Neural crest cell (in vitro differentiated cells): ENCODE results near the gene MTOR.

DNA sequence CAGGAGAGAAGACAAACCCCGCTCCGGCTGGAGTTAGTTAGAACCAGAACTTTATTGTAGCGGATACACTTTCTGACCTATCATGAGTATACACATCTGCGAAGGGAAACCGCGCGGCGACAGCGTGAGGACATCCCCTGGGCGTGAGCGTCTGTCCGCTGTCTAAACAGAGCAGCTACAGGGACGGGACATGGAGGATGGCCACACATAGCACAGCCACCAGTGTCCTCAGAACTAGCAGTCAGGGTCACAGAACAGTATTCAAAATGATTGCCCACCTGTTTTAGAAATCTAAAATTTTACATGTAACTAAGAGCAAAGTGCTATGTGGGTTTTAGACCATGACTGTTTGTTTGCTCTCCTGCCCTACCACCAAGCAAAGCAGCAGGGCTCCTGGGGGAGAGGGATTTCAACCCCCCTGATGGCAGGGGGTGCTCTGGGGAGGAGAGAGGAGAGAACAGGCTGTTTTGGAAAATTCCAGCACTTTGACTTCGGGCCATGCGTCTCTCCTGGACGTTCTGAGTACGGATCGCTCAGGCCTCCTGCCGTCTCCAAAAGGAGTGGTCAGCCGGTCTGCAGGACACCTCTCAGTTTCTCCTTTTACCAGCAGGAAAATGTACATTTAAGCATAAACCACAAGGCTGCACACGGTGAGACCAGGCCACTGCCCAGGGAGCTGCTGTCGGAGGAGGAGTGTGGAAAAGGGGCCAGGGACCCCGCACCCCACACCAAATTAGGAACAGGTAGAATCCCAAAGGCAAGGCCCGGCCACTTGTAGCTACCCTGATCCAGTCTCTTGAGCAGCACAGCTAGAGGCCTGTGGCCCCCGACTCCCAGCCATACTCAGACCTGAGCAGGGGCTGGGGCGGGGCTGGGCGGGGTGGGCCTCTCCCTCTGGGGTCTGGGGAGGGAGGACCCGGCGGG is 77.7 kb downstream of the PIK3CD start:
- PRO-cap, result no peak

- PRO-cap, result no peak
These were observed 74.3 kb downstream of the CLSTN1 start for GRCh38 chr1:9749222-9750020.

DNA sequence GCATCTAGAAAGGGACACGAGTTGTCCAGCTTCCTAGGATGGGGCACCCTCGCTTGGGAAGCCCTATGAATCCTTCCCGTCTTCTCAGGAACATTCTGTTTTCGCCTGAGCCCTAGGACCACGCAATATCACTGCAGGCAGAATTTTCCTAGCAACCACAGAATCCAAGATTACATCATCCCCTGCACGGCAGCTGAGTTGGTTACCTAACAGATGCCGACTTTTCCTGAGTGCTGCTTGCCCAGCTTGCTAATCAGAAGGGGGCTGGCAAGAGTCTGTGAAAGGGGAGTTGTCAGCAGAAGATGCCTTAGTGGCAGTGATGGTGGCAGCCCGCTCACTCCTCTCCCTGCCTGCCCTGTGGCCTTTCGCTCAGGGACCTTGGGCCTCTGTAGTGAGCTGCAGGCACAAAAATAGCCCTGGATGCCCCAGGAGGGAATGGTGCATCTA is 28.7 kb upstream of the CLSTN1 start:
- PRO-cap, result no peak

DNA sequence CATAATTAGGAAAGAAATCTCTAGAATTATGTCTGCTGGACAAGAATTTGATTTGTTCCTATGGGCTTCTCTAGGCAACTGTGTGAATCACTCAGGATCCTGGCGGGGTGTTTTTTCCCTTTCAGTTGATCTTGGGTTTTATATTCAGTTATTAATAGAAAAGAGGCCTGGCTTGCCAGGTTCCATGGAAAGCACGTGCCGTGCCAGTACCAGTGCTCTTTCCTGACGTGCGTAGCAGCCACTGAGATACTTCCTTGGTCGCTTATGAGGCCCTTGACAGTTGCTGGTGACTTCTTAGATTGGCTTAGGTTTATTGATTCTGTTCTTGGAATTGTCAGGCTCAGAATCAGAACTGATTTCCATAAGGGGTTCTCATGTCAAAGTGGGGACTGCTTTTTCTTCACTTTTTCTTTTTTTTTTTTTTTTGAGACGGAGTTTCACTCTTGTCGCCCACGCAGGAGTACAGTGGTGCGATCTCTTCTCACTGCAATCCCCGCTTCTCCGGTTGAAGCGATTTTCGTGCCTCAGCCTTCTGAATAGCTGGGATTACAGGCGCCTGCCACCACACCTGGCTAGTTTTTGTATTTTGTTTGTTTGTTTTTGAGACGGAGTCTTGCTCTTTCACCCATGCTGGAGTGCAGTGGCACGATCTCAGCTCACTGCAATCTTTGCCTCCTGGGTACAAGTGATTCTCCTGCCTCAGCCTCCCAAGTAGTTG is 48.6 kb upstream of the KIF1B start:
- PRO-cap, result no peak

DNA sequence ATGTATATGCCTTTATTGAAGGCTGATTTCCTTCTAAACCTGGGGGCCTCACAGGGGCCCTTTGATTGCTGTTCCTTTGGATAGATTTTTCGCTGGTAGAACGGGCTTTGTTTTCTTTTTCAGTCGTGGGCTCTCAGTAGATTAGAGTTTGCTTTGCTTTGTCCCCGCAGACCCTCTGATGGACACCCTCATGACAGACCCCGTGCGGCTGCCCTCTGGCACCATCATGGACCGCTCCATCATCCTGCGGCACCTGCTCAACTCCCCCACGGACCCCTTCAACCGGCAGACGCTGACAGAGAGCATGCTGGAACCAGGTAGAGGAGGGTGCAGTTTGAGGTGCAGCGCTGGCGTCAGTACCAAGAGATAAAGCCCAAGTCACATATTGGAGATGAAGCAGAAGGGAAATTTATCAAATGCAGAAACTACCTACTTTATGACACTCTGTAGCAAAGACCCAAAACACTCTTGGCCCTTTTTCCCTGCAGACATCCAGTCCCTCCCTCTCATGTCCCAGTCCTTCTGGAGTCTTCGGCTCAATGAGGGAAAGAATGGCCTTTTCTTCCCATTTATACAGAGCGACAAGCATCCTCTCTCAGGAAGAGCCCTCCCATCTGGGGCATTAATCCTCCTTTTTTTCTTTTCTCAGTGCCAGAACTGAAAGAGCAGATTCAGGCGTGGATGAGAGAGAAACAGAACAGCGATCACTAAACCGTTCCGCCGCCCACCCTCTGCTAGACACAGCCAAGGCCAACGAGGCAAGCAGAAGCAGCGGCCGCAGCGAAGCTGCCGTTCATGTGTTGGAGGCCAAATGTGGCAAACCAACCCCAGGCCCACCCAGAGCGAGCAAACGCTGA is 30.9 kb upstream of the KIF1B start:
- PRO-cap, result bidirectional peak, plus-strand start at position 169 of the sequence, minus-strand start outside the sequence; bidirectional peak, plus-strand start at position 737 of the sequence, minus-strand start at position 541 of the sequence

GRCh38 chr1:10384250-10384589 is 14.6 kb upstream of the PGD start:
- PRO-cap, result no peak

- PRO-cap, result no peak
These were observed 5.0 kb downstream of the PGD start for GRCh38 chr1:10403889-10404309.

- PRO-cap, result no peak
These were observed 124.4 kb downstream of the PEX14 start for GRCh38 chr1:10599025-10599711.

GRCh38 chr1:10637327-10637886 is 159.0 kb downstream of the CASZ1 start:
- PRO-cap, result no peak

GRCh38 chr1:10663541-10664286 is 132.7 kb downstream of the CASZ1 start:
- PRO-cap, result bidirectional peak, plus-strand start at chr1:10663916, minus-strand start at chr1:10663767

GRCh38 chr1:10721478-10722053 is 74.9 kb downstream of the CASZ1 start:
- PRO-cap, result no peak

GRCh38 chr1:10723742-10724725 is 72.4 kb downstream of the CASZ1 start:
- PRO-cap, result no peak

GRCh38 chr1:10822886-10823475 is 26.5 kb upstream of the CASZ1 start:
- PRO-cap, result no peak

DNA sequence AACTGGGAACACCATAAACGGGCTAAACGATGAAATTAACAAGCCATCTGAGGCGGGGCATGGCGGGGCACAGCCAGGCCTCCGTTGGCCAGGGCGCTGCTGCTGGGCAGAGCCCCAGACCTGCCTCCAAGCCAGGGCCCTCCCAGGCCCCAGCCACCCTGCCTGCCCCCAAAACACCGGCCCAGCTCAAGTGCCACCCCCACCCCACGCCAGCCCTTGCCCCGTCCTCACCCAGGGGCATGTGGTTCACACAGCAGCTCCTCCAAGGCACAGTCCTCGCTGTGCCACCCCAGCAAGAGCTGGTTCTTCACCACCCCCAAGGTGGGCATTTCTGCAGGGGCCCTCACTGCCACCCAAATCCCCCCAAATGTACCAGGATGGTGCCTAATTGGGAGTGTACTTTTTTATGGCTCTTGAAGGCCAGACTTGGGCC is 60.0 kb upstream of the CASZ1 start:
- PRO-cap, result no peak

DNA sequence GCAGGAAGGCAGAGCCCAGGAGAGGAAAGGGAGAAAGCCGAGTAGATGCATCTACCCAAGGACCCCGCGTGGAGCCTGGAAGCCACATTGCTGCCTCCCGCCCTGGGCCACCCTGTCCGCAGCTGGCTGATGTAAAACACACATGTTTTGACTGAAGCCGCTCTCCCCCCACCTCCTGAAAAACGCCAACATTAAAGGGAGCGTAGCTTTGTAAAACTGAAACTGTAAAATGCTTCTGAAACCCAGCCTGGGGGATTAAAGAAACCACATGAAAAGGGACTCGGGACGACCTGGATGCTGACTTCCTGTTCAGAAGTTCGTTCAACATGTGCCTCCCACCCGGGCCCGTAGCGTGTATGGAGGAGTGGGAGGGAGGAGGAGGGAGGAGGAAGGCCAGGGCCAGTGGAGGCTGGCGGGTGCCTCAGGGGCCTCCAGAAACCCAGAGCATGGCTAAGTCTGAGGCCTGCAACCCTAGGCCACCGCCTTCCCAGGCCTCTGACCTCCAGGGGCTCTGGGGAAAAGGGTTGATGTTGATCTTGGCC is 41.8 kb downstream of the C1orf127 start:
- PRO-cap, result no peak

- PRO-cap, result bidirectional peak, plus-strand start at chr1:10980354, minus-strand start at chr1:10980243; bidirectional peak, plus-strand start at chr1:10980535, minus-strand start at chr1:10980423
These were observed 1.7 kb downstream of the C1orf127 start for GRCh38 chr1:10980026-10980659.

GRCh38 chr1:11058972-11059448 is 808 bp downstream of the SRM start:
- PRO-cap, result no peak

DNA sequence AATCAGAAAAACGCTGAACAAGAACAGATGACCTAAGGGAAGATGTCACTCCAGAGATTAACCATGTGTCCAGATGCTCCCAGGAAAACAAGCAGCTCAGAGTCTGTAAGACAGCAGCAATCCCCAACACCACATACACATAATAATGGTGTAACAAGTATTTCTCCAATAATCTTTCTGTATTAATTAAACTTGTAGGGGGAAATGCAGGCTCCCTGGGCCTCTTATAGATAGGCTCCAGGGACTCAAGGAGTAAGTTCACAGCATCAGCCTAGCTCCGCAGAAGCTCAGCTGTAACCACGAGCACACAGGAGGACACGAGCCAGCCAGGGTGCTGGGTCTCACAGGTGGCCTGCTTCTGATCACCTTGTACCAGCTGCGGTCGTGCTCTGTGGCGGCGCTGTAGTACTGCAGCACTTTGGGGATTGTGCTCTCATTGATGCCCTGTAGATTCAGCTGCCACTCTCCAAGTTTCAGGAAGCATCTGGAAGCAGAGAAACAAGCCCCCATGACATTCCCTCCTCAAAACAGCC is 33.1 kb upstream of the EXOSC10 start:
- PRO-cap, result no peak

DNA sequence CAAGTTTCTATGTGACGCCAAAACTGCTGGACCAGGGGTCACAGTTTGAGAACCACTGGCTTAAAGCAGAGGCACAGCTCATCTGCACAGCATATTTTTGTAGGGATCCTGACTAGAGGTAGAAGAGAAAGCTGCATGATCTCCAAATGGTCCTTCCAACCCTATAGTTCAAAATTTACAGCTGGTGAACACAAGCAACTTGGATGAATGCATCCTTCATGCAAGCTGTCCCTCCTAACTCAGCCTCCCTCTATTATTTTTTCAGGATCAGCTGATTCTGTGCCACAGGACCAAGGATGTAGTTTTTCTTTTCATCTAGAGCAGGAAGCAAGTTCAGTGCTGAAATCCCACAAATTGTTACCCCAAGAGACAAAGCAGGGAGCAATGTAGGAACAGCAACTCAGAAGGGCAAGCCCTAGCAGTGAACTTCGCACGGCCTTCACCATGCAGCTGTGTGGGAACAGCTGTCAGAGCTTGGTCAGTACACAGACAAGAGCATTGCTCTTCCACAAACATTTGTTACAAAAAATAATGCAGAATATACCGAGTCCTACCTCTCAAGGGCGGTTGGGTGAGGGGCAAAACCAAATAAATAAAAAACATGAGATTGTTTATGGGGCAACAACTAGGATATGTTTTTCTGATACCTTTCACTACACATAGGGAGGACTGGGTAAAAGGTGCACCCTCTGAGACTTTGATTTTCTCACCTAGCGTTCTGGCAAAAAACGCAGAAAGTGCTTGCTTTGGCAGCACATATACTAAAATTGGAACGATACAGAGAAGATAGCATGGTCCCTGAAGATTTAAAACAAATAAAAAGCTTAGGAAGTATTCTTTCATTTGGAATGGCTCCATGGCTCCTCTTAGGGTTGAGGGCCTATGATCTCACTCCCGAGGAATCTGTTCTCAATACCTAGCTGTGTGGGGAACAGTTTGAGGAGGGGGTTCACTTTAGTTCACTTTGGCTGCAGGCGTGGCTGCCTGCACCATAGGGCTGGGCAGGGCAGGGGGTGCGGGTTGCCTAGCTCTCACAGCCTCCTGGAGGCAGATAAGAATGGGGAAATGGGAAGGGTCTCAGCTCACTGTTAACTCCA is 37.2 kb upstream of the ANGPTL7 start:
- PRO-cap, result no peak

- PRO-cap, result bidirectional peak, plus-strand start at chr1:11262837, minus-strand start at chr1:11262507
These were observed at the start of gene MTOR for GRCh38 chr1:11262362-11262745. Gene MTOR, minus strand, starts transcription at chr1:11262551.